Frontal cortex (tissue), 2 donors: ENCODE measurements around a stretch of chr1.

- RAMPAGE, long total RNA = no peak
These were observed 2.4 kb upstream of the RABIF start for GRCh38 chr1:202891327-202891808.

GRCh38 chr1:202927471-202927756 is 380 bp upstream of the KLHL12 start:
- RAMPAGE, long total RNA = no peak

DNA sequence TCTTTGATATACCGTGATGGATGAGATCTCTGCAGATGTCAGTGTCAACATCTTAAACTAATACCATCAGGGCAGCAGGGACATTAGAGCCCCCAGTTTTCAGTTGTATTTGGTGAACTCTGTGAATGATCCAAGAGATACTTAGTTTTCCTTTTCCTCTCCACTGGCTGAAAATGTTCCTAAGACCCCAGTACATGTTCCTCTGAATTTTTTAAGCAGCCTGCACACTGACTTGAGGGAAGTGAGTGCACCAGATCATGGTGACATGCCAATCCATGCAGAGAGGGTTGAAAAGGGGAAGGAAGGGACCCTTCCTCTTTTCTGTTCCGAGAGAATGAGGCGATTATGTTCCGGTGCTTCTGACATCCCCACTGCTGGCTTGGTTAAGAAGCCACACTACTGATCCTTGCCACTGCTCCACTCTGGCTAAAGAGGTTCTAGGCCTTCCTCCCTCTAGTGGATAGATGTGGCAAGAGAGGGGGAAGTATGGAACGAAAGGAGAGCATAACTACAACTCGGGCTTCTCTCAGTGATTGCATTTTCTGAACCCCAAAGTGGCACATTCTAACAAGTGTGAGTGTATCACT is 1.8 kb upstream of the CYB5R1 start:
- RAMPAGE, long total RNA = no peak

DNA sequence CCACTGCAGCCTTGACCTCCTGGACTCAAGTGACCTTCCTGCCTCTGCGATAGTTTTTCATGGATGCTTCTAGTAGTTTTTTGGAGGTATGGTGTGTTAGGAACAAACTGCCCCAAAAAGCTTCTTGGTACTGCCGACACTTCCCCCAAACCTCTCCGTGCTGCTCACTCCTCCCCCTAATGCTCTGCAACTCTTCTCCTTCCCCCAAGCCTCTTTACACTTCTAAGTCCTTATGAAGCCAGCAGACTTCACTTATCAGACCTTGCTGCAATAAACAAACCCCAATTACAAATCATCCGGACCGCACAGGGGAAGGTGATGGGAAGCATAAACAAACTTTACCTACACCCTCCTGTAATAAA is 1.1 kb upstream of the TMEM183A start:
- RAMPAGE, long total RNA = no peak

DNA sequence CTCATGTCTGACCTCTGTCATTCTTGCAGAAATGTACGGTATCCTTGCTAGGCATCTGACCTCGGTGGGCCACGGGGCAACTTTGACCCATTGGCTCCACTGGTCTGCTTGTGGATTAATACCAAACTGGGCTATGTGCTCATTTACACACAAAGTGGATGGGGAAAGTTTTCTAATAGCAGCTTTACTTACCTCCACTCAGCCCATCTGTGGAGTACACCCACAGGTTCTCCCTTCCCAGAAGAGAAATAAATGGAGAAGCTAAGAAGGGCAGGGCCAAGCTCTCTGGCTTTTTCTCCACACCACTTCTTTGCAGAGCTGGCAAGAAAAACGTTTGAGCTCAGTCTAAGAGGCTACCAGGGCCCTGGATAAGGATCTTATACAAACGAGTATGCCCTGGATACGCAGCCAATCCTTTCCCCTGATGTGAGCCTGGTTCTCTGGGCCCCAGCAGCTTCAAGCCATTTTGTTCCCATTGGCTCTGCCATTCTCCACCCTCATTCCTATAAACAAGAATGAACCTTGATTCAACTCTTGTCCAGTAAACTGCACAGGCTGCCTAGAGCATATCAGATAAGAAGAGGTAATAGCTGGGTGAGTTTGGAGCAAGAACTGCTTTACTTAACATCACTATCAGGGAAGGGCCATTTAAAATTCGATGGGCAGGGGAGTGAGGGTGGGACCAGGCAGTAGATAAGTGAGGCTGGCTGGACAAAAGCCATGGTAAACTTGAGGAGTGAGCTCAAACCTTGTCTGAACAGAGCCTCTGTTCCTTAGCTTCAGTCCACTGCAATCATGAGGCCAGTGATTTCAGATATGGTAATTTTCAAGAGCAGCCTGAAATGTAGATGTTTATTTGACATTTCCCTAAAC is 11.2 kb downstream of the BTG2 start:
- RAMPAGE, long total RNA = no peak

GRCh38 chr1:203353457-203353828 is 2.5 kb upstream of the FMOD start:
- RAMPAGE, long total RNA = no peak

DNA sequence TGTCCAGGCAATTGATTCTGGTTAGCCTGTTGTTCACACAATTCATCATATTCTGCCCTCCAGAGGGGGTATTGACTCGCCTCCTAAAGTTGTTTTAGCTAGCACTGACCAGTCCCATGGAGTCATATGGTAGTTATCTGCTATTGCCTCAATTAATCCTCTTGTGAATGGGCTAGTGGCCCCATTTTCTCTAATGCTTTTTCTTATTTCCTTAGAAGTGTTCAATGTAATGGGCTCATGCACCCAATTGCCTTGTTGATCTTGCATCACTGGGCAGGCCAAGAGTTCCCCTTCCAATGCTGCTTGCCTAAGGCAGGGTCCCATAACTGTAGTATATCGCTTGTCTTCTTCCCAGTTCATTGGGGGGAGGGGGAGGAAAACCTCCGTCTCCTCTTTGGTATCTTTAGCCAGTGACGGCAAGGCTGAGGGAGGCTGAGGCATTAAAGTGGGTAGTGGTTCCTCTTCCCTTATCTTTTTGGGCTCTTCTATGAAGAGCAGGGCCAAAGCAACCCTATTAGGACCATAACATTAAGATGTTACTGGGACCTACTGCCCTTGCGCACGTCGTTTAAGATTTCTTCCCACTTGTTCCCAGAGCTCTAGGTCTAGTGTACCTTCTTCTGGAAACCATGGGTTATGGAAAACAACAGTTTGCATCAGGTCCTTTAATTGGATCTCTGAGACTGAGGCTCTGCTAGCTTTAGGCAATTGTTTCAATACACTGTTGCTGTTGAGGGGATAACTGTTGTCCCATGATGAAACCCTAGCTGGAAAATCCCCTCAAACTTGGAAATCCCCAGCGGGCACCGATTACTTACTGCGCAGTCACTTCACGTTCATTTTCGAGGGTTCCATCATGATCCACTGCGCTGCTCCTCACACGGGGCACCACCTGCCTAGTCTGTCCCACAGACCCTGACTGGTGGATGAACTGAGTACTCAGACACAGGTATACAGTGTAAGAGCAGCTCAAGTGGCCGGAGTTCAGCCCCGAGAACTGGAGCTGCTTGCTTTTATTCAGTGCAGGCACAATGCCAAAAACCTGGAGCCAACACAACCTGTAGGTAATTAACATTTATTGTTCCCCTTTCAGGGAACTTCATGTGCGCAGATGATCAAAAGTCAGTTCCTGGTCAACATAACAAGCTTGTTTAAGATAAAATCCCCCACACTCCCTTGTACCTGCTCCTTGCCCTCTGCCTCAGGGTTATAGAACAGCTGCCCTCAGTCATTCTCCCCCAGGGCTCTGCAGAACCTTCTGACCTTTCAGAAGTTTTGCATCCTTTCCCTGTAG is 46.9 kb upstream of the PRELP start:
- RAMPAGE, long total RNA = no peak

DNA sequence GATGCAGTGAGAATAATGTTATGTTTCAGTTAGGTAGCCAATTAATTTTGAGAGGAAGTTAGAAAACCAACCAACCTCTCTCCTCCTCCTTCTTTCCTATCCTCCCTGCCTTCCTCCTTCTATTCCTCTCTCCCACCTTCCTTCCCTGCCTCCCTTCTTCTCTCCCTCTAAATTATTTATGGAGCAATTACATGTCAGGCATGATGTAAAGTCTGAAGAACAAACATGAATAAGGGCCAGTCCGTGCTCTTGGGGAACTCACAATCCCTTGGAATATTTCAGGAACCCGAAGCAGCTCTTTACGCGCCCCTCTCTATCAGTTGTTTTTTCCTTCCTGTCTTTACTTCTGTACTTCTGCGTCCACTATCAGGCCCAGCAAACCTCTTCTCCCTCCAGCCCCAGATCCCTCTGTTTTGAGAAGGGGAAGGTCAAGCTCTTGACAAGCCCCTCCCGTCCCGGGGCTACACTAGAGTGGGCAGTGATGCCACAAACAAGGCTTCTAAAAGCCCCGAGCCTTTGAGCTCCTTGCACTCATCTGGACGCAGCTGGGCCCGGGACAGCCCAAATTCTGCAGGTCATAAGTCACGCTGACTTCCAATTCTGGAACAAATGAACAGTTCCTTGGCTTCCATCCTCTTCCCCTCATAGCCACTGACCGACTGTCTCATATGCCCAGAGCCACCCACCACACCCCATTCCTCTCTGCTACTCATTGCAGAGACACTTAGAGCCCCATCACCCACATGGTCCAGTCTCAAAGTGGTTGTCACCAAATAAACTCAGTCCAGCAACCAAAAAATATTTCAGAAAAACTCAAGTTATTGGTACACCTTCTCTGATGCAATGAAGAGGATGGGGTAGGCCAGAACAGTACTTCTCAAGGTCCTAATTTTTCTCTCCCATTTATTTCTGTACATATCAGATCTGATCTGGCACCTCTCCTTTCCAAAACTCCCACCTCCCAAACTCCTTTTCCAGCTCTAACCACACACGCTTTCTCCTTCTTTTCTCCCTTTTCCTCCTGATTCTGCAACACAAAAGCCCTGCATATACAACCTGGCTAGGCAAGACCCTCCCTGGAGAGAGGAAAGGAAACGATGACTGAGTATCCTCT is 32.8 kb upstream of the PRELP start:
- RAMPAGE, long total RNA = no peak

- RAMPAGE, long total RNA = no peak
These were observed 11.3 kb upstream of the PRELP start for GRCh38 chr1:203464272-203464725.

- RAMPAGE, long total RNA = no peak
These were observed 2.6 kb downstream of the PRELP start for GRCh38 chr1:203478200-203478618.

DNA sequence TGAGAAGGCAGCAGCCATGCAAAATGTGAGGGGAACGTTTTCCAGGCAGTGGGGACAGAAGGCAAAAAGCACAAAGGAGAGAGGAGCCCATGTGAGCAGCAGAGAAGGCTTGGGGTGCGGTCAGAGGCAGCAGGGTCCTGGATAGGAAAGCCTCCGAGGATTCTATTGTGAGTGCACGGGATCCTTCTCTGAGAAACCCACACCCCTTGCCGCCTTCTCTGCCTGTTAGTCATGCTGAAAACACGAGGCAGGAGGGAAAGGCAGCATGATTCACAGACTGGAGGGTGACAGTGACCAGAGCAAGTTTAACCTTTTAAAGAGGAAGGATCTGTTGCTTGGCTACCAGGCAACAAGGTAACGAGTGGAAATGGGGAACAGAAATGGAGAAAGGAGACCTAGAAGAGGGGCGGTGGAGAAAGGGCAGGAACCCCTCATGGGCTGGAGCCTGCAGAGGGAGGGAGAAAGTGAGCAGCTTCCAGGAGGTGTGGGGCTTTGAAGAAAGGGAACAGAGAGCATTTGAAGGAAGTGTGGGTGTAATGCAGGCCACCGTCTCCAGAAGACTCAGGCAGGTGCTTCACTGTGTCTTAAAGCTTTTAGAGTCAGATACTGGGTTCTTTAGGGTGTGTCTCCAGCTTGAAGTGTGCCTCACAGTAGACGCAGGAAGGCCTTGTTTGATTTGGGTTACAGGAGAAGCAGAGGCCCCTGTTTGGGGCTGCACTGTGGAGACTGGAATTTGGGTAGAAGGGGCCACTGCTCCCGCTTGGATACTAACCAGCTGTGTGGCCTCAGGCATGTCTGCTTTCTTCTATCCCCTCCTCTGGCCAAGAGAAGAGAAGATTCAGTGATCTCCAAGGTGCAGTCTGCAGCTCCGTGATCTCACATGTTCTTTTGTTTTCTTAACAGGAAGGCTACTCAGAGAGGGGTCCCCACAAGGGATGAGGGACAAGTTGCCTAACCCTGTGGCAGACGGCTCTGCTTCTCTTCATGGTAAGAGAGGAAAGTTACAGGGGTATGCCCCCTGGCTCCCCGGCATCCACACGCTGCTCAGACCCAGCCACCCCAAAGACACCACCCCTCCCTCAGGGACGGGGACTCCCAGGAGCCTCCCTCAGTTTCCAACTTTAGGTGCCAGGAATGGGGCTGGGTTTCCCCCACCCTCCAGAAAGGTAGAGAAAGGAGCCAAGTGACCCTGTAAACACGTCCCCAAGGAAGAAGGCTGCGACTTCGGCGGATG is 19.2 kb downstream of the OPTC start:
- RAMPAGE, long total RNA = no peak

DNA sequence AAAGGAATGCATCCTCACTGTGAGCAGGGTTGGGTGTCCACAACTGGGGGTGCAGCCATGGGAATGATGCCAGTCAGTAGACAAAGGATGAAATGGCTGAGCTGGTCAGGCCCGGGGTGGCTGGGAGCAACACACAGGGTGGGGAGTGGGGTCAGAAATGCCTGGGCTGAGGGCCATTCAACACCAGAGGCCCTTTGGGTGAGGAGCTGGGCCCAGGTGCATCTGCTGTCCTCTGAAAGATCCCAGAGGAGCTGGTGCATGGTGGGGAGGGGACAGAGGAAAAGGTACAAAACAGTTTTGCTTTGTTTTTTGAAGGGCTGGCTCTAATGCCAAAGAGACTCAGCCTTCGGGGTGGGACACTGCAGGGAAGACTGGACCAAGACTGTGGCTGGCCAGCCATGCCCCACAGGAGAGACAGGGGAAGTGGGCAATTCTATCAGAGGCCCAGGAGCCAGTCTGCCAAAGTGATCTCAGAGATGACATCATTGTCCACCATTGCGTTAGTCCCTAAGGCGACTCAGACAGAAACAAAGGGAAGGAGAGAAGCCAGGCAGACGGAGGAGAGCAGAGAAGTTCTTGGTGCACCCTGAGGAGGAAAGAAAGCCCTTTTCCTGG is 26.2 kb downstream of the OPTC start:
- RAMPAGE, long total RNA = no peak

GRCh38 chr1:203672128-203672361 is 45.4 kb downstream of the ATP2B4 start:
- RAMPAGE, long total RNA = no peak

GRCh38 chr1:203729482-203729832 is 35.5 kb upstream of the LAX1 start:
- RAMPAGE, long total RNA = no peak

- RAMPAGE, long total RNA = no peak
These were observed 28.4 kb downstream of the ZBED6 start for GRCh38 chr1:203823871-203824201.

- RAMPAGE, long total RNA = no peak
These were observed 7.7 kb upstream of the SOX13 start for GRCh38 chr1:204065066-204065737.

- RAMPAGE, long total RNA = no peak
These were observed 15.9 kb downstream of the SOX13 start for GRCh38 chr1:204088531-204089515.

DNA sequence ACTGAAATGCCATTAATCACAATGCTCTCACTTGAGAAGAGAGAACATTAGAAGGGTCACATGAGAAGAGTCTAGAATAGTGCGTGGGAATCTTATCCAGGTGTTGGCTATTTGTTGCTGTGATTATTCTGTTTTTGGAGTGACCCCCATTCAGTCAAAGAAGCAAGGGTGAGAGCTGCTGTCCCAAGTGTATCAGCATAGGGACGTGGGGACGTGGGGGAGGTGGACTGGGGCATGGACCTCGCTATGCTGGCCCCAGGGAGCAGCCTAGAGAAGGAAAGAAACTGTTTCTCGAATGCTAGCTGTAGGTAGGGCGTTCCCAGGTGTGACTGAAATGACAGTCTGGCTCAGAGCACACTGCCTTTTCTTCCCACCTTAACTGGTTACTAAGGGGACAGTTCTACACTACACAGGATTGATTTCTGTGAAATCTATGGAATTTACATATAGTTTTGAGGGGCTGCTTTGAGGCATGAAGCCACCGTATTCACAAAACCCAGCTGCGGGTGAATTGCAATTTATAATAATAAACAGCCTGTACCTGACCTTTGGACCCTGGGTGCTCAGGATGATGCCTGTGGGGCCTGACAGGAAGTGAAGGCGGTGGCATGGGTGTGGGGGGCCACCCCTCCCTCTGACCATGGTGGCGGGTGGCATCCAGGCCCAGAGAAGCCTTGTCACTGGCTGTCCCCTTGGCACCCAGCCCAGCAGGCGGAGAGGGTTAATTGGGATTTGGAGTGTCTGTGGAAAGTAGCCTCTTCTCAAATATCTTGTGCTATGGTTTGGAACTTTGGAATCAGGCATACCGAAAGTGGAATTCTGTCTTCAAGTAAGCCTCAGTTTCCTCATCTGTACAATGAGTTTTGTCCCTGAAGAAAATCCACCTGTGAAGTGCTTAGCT is 20.2 kb downstream of the SOX13 start:
- RAMPAGE, long total RNA = no peak

DNA sequence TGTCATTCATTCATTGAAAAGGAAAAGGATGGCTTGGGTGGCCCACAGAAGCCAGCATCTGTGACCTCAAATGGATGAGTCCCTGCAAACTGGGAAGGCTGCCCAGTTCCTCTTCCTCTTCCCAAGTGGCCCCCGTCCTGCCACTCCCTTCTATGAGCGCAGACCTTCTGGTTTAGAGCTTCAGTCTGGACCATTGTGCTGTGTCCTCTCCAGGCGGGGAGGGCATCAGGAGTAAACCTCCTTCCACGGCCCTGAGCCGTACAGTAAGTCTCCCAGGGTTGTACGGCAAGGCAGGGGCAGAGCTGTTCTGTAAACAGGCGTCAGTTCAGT is 21.9 kb downstream of the SOX13 start:
- RAMPAGE, long total RNA = no peak

DNA sequence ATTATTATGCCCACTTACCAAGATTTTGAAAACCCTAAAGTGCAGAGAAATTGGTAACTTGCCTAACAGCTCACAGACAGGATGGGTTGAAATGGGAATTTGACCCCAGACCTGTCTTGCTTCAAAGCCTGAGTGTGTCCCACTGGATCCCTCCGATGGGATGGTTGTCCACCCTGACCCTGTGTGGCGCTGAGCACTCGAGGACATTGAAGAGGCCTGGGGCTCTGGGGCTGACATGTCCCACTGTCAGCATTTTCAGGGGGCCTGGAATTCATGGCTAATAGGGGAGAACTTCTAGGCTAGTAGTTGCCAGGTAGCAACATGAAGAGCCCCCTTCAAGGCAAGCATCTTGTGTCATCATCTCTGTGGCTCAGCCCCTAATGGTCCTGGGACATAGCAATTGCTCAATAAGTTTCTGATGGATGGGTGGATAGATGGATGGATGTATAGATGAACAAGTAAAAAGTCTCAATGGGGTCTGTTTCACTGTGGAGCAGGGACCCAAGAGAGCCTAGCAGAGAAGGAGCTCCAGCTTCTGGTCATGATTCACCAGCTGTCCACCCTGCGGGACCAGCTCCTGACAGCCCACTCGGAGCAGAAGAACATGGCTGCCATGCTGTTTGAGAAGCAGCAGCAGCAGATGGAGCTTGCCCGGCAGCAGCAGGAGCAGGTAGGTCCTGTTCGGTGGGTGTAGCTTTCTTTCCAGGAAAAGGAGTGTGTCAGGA is 35.7 kb downstream of the ETNK2 start:
- RAMPAGE, long total RNA = no peak